ENCODE results near the gene SYNCRIP.

- CAGE, long polyA plus RNA = no peak
- RRBS = 2% methylated on average over 8 of the region's 39 CpGs
Measured at GRCh38 chr6:81753596-81754362, 1.3 kb upstream of the TENT5A start.

DNA sequence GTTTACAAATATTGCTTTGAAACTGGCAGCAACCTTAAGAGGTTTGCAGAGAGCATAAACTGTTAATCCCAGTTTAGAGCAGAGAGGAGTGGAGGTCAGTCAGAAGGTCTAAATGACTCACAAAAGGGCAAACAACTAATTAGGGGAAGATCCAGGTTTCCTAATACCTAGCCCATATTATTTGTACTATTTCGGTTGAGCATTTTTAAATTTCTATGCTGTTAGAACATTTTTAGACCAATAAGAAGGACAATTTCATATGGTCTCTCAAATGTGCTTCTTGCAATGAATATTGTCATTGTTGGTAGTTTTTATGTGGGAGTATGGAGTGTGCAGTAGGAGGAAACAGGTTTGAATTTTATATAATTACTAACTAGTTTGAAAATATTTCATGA, 35.4 kb upstream of the TENT5A start:
- CAGE, long polyA plus RNA = no peak
- RRBS = no CpG with 5 or more reads among the region's 1 CpG

DNA sequence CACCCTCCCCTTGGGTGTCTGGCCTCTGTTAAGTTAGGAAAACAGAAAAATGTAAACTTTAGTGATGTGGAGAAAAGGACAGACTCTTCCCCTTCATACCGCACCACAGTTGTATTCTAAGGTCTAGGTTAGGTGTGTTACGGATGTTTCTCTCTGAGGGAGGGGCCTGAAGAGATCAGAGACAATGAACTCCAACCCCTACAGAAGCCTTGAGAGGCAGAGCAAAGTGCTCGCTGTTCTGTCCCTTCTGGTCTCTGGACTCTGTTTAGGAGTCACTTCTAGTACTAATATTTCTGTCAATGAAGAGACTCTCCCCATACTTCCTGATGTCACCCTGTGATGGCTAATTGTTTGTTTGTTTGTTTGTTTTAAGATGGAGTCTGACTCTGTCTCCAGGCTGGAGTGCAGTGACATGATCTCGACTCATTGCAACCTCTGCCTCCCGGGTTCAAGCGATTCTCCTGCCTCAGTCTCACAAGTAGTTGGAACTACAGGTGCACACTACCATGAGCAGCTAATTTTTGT, 181.8 kb upstream of the TENT5A start:
- CAGE, long polyA plus RNA = no peak
- RRBS = no CpG with 5 or more reads among the region's 6 CpGs

- CAGE, long polyA plus RNA = no peak
- RRBS = no CpG with 5 or more reads among the region's 10 CpGs
Measured at GRCh38 chr6:82143025-82143470, 104.5 kb downstream of the IBTK start.

DNA sequence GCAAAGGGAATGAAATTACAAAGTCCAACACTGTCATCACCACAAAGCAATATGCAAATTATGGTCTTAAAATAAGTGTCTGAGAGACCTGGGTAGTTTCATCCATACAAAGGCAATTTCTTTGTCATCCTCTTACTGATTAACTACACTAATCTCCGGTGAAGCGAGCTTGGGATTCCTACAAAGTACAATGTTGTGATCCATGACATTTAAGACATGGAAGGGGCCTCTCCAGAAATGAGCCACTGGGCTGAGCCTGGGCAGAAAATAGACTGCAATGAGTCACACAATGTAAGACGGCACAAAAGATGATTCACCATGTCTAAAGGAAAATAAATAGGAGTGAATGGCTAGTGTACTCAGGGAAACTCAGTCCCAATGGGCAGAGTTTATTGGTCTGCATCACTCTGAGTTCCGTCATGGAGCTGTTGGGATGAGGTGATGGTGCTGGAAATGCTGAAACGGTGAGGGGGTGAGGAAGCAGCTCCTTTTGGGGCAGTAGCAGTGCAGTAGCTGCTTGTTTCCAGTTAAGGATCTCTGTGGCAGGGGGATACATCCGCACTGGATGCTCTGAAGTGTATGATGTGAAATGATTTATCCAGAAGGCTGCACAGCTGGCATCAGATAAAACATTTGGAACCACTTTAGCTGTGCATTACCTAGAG, 103.3 kb downstream of the IBTK start:
- CAGE, long polyA plus RNA = no peak
- RRBS = no CpG with 5 or more reads among the region's 6 CpGs

DNA sequence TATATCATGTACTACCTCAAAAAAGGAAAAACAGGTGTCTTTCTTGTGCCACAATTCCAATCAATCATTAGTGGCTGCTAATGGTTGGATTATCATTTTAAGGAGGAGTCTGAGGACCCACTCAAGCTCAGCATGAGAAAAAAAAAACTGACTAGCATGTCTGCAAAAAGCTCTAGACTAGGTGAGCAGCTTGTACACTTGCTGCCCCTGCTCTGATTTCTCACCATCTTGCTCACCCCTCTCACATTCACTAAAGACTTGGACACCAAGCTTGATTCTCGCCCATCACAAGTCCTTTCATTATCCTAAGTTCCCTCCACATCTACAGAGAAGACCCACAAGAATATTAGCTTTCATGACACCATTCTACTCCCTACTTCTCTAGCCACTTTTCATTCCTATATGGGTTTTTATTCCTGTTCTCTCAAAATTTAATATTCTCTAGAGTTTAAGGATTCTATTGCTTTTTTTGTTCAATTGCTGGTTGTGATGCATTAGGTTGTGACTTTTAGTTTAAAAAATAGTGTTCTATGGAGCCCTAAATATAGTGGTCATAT, 18.0 kb downstream of the IBTK start:
- CAGE, long polyA plus RNA = no peak
- RRBS = no CpG with 5 or more reads among the region's 1 CpG

DNA sequence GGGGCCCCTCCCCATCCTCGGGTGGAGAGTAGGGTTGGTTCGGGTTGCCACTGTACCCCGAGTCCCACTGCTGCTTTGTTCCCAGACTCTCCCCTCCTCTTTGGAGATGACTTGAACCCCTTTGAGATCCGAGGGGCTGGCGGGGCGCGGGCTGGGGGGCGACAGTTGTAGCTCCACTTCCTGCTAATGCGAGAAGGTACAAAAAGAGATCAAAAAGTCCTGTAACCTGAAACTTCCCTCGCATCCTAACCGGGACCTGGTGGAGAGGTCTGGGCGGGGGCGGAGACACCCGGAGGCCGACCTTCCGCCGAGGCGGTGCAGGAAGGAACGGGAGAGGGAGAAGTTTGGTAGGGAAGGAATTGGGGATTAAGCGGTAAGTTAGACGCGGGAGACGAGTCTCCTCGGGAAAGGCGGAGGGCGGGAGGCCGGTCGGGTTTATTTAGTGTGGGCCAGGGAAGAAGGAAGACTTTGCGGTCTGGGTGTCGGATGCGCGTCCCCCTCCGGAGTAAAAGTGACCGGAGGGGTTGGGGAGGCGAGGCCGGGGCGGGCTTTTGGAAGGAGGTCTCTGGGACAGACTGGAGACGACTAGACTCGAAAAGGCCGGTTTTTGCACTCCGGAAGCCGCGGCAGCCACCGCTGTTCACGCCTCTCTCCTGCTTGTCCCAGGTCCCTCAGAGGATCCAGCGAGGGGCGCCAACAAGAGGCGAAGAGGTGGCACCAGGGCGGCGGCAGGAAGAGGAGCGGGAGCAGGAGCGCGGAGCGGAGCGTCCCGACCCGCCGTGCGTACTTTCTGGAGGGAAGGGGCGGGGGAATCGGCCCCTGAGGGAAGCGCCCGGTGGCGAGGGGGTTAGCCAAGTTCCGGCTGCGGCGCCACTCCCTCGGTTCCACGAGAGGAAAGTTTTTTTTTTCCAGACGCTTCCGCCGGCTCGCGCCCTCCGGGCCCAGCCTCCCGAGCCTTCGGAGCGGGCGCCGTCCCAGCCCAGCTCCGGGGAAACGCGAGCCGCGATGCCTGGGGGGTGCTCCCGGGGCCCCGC, 657 bp downstream of the TPBG start:
- CAGE, long polyA plus RNA = start-site peak on the plus strand centred at position 326 of the sequence, 33 bp wide, 276 and 165 reads in 2 replicates; start-site peak on the plus strand centred at position 894 of the sequence, 102 bp wide, 21 and 18 reads in 2 replicates
- RRBS = 2% methylated on average over 31 of the region's 87 CpGs

DNA sequence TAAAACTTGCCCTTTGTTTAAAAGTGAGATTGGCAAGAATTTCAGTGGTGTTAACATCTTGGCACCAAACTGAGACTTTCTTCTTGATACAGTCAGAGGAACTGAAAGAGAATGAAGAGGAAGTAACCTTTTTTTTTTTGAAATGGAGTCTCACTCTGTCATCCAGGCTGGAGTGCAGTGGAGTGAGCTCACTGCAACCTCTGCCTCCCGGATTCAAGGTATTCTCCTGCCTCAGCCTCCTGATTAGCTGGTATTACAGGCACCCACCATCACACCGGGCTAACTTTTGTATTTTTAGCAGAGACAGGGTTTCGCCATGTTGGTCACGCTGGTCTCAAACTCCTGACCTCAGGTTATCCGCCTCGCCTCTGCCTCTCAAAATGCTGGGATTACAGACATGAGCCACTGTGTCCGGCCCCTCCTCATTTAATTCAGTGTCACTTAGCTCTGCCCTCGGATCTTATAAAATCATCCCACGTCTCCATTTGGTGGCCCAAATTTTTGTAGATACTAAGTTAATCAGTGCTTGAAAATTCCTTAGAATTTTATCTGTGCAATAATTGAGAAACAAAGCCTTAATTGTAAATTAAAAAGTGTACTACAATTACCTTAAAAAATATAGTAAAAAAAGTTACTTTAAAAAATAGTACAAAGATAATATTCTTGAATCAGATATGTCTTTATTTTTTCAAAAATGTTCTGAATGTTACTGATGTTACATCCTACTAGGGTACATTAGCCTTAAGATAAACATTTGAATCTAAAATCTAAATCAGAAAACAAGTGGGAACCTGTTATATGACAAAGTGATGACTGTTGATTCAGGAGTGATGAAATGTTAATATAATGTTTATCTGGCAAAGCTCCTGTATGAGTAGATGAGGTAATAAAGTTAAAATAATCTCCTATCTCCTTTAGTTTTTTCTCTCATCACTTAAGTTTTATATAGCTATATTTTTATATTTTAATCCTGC, 3.9 kb downstream of the DOP1A start:
- CAGE, long polyA plus RNA = no peak
- RRBS = no CpG with 5 or more reads among the region's 9 CpGs

- CAGE, long polyA plus RNA = no peak
- RRBS = no CpG with 5 or more reads among the region's 8 CpGs
Measured at GRCh38 chr6:84617905-84618834, 146.2 kb downstream of the TBX18 start.

DNA sequence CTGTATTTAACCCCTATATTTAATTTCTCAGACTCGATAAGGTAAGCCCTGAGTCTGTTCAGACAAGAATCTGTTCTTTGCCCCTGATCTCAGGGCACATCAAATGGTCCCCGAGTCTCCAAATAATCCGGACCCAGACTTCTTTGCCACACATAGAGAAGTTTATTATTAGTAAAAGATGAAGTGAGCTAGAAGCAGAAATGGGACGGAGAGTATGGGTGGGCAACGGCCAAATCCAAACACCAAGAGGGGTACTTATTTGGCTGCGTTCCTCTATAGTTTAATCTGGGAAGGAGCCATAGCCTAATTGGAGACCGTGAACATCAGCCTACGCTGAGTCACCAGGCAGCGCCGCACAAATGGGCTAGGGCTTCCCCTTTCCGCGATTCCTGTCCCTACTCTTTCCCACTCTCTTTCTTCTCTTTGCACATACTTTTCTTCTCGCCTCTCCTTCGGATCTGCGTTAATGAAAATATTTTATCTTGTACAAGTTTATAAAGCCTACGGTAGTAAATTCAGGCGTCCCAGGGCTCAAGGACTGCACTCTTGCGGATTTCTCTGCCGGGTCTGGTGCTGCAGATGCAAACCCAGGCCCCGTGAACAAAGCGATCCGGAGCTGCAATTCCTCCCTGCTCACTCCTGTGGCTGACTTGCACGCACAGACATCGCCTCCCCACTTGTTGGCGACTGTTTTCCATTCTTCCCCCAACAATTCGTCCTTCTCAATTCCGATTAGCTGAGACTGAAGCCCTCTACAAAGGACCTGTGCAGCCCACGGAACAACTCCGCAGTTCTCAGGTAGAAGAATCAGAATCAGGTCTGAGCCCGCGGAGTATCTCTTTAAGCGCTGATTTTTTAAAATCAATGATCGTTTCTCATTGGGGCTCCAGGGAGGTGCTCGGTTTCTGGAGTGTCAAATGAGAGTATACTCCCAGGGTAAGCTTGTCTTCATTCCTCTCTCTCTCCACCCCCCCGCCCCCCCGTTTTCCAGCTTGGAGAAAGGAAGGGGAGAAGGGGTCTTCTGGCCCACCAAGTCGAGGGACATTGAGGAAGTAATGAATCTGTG, 4.2 kb upstream of the TBX18 start:
- CAGE, long polyA plus RNA = no peak
- RRBS = 6% methylated on average over 4 of the region's 37 CpGs

DNA sequence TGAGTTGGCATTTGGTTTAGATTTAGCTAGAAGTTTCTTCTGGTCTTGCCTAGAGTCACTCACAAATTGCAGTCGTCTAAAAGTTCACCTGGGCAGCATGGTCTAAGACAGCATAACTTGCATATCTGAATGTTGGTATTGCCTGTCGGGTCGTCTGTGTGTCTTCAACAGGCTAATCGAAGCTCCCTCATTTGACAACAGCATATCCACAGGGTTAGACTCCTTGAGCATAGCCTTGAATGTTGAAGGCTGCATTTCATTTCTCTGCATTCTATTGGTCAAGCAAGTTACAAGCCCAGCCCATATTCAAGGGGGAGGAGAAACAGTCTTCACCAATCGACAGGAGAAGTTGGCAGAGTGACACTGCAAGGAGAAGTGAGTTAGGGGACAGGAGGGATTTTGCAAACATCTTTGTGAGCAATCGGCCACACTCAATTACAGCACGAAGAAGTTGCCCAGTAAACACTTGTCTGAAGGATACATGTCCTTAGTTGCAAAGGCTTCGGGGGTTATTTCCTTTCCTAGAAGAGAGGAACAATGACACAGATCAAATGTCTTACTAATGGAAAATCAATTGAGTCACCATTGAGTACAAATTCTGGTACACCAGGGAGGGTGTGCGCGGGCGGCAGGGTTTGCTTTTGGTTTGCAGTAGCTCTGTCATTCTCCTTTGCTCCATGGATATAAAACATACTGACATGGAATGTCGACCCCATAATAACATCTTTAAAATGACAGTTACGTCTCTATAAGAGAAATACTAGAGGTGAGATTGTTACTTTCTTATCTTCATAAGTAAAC, 60.6 kb upstream of the NT5E start:
- CAGE, long polyA plus RNA = no peak
- RRBS = no CpG with 5 or more reads among the region's 13 CpGs

DNA sequence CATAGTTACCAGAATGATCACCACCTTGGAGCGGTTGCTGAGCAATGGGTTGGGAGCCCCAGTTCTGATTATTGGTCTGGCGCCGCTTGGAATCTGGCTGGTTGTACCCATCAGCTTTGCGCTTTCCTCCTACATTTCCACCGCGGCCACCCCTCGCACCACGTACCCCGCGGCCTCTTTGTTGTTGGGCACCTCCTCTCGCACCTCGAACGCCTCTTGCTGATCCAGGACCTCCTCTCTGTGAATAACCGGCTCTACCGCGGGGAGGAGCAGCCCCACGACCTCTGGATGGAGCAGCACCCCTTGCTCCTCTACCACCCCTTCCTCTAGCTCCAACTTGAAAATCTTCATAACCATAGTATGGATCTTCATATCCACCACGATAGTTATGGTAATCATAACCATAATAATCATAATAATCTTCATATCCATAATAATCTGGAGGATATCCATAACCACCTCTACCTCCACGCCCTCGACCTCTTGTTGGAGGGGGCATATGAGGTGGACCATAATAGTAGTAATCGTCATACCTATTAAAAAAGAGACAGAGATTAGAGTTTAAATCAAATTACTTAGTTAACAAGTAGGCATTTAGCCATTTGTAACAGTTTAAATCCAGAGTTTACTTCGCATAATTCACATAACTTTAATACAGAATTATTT, 21.3 kb upstream of the SNX14 start:
- CAGE, long polyA plus RNA = no peak
- RRBS = no CpG with 5 or more reads among the region's 22 CpGs

DNA sequence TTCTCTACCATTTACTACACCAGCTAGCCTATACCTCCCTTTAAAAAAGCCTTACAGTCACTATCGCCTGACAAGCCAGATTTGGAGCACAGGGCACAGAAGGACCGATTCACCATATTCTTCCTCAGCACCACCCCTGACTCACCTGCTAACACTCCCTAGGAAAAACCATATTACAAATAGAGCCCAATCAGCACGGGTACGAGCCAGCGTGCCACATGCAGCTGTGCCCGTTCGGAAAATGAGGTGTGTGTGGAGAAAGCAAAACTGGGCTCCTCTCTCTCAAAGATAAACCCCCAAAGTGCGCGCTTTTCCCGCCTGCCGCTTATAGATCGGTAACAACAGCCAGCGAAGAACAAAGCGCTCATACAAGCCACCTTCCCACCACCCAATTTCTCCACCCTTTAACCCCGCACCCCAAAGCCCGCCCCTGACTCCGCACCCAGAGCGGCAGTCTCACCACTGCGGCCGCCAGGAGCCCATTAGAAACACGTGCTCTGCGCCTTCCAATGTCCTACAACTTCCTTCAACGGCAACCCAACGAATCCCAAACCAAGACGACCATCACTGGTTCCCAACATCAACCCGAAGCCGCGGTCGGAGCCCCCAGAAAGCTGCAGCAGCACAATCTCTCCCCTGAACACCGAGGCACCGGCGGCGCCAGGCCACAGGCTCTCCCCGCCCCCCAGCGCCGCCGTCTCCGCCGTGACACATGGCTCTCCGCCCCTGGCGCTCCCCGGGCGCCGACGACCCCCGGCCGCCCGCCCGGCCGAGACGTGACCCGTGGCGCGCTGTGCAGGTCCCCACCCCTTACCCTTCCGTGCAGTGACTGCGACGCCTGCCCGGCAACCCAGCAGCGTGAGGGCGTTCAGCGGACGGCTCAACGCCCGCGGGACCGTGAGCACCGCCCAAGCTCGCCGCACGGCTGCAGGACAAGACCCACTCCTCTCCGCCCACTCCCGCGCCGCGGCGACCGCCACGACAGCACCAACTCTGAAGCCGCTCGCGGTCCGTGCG, 848 bp downstream of the SYNCRIP start:
- CAGE, long polyA plus RNA = no peak
- RRBS = 1% methylated on average over 18 of the region's 83 CpGs

DNA sequence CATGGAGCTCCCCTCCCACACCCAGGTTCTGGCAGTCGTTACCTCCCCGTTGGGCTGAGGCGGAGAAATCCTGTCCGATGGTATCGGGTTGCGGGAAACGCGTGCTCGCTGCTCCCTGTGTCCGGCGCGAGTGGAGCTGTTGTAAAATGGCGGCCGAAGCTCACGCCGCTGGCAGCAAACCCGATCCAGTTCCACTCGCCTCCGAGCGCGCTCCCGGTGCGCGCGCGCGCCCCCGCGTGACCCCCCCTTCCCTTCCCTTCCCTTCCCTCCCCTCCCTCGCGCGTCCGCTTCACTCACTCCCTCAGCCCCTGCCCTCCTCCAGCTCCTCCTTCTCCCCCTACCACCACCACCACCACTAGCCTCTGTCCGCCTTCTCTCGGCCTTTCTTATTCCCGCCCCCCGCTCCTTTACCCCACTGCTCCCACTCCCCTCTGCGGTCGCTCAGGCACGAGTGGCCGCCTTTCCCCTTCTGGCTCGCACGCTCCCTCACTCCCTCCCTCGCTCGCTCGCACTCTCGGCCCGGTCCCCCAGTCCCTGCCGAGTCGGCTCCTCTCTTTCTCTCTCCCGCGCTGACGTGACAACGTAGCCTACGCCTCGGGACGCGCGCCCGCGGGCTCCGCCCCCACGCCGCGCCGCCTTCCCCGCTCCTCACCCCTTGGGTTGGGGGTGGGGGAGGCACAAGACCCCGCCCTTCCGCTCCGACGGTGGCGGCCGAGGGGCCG, at the start of gene SYNCRIP:
TSS of gene SYNCRIP (minus strand) at position 132 of the 722 bp plus-strand sequence.
- CAGE, long polyA plus RNA = start-site peak on the minus strand centred at position 308 of the sequence, 517 bp wide, 1,869 and 1,670 reads in 2 replicates
- RRBS = under 1% methylated on average over 11 of the region's 74 CpGs

- CAGE, long polyA plus RNA = no peak
- RRBS = 2% methylated on average over 12 of the region's 68 CpGs
Measured at GRCh38 chr6:85678813-85679646, 36.3 kb upstream of the SYNCRIP start.

DNA sequence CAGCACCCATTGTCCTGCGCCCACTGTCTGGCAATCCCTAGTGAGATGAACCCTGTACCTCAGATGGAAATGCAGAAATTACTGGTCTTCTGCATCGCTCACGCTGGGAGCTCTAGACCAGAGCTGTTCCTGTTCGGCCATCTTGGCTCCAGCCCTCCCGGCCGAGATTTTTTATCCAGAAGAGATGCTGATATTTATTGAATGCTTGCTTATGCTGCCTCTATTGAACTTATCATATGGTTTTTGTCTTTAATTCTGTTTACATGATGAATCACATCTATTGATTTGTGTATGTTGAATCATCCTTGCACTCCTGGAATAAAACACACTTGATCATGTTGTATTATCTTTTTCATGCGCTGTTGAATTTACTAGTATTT, 415.1 kb upstream of the SYNCRIP start:
- CAGE, long polyA plus RNA = no peak
- RRBS = no CpG with 5 or more reads among the region's 7 CpGs

DNA sequence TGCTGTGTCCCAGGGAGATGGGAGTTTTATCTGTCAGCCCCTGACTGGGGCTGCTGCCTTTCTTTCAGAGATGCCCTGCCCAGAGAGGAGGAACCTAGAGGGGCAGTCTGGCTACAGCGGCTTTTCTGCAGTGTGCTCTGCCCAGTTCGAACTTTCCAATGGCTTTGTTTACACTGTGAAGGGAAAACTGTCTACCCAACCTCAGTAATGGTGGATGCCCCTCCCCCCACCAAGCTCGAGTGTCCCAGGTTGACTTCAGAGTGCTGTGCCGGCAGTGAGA, 630.9 kb upstream of the HTR1E start:
- CAGE, long polyA plus RNA = no peak
- RRBS = no CpG with 5 or more reads among the region's 4 CpGs

DNA sequence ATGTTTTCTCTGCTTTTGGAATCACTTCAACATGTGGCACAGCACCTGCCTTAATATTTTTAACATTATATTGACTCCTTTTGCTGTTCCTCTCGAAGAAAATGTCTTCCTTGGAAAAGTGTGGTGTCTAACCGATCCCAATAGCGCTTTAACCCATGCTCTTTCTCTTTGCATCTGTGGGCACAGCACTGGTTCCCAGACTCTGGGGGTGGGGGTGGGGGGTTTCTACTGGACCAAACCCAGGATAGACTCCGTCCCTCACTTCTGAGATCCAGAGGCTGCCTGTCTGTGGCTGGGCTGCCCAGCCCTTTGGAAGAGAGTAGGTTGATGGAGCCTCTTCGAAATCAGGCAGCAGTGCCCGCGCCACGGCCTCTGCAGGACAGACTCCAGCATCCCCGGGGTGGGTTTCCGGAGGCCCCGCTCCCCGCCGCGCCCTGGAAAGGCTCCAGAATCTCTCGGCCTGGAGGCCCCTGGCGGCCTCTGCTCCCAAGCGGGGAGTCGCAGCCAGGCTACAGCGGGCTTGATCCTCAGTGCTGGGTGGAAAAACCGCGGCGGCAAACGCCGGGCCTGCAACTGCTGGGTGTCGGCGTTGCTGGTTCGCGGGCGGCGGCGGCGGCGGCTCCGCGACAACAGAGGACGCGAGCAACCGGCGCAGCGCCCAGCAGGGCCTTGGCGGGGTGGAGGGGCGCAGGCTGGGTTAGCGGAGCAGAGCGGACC, 3.8 kb upstream of the ZNF292 start:
- CAGE, long polyA plus RNA = no peak
- RRBS = 4% methylated on average over 10 of the region's 44 CpGs

DNA sequence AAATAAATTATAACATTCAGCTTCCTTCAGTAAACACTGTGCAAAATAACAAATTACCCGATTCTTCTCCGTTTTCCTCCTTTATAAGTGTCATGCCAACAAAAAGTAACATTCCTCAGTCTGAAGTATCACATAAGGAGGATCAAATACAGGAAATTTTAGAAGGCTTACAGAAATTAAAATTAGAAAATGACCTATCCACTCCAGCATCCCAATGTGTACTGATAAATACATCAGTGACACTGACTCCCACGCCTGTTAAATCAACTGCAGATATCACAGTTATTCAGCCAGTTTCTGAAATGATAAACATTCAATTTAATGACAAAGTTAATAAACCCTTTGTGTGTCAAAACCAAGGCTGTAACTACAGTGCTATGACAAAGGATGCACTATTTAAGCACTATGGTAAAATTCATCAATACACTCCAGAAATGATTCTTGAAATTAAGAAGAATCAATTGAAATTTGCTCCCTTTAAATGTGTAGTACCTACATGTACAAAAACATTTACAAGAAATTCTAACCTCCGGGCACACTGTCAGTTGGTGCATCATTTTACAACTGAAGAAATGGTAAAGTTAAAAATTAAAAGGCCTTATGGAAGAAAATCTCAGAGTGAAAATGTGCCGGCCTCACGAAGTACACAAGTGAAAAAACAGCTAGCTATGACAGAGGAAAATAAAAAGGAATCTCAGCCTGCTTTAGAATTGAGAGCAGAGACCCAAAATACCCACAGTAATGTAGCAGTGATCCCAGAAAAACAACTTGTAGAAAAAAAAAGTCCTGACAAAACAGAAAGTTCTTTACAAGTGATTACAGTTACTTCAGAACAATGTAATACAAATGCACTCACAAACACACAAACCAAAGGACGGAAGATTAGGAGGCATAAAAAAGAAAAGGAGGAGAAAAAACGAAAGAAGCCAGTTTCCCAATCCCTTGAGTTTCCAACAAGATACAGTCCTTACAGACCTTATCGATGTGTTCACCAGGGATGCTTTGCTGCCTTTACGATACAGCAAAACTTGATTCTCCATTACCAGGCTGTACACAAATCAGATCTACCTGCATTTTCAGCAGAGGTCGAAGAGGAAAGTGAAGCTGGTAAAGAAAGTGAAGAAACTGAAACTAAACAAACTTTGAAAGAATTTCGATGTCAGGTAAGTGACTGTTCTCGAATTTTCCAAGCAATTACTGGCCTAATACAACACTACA, 63.0 kb upstream of the SMIM8 start:
- CAGE, long polyA plus RNA = no peak
- RRBS = 100% methylated on average over 1 of the region's 13 CpGs

DNA sequence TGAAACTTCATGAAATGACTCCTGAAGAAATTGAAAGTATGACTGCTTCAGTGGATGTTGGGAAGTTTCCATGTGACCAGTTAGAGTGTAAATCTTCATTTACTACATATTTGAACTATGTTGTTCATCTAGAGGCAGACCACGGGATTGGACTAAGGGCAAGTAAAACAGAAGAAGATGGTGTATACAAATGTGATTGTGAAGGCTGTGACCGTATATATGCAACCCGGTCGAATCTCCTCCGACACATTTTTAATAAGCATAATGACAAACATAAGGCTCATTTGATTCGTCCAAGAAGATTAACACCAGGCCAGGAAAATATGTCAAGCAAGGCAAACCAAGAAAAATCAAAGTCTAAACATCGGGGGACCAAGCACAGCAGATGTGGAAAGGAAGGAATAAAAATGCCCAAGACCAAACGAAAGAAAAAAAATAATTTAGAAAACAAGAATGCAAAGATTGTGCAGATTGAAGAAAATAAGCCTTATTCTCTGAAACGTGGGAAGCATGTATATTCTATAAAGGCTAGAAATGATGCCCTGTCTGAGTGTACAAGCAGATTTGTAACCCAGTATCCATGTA, 62.1 kb upstream of the SMIM8 start:
- CAGE, long polyA plus RNA = no peak
- RRBS = no CpG with 5 or more reads among the region's 9 CpGs

All from AG04450 (cell line).